ENCODE data around the gene HRH3.

DNA sequence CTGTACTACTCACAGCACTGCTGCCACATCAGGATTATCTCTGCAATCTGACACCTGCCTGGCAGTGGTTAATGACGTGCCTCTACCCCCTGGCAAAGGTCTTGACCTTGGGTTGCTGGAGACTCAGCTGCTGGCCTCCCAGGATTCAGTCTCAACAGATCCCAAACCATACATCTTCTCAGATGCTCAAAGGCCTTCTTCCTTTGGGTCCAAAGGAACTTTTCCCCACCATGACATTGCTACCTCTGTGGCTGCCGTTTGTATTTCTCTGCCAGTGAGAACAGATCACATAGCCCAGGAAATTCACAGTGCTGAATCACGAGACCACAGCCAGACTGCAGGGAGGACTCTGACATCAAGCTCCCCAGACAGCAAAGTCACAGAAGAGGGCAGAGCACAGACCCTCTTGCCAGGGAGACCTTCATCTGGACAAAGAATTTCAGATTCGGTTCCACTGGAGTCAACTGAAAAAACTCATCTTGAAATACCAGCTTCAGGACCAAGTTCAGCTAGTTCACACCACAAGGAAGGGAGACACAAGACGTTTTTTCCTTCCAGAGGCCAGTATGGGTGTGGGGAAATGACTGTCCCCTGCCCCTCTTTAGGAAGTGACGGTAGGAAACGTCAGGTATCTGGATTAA lies 46.4 kb upstream of the EDN3 start:
- RRBS = no CpG with 5 or more reads among the region's 7 CpGs

DNA sequence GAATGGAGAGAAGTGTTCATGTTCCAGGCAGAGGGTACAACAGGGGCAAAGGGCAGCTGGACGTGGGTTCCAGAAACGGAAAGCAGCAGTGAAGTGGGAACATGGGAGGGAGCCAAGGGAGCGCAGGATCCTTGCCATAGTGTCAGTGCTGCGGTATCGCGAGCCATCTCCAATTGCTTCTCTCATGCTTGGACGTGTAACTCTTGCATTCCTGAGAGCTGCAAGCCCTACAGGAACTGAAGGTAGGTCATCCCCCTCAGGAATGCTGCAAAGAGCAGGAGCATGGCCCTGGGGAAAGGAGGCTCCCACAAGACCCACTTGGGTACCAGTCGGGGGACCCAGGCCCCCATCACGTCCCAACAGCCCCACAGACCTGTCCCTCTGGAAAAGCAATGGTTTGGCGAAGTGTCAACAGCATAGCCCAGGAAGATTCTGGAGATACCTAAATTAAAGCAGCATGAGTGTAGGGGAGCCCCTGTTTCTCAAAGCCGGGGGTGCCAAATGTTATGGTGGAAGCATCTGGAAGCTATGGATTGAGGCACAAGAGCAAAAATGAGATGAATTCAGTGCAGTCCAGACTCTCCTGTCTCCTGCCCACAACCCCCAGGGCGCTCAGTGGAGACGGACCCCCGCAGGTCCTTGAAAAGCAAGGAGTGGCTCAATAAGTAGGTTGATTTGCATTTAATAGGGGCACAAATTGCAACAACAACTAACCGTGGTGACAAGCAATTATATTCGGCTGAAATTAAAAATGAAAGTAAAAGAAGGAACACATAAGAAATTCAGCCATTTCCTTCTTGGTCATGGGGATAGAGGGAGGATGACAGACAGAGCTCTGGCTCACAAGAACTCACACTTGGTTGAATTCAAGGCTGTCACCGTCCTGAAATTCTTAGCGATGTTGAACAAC lies 128.6 kb downstream of the EDN3 start:
- RRBS = no CpG with 5 or more reads among the region's 18 CpGs

GRCh38 chr20:59515155-59515504 lies 89.2 kb upstream of the PHACTR3 start:
- RRBS = no CpG with 5 or more reads among the region's 14 CpGs

GRCh38 chr20:59826202-59826501 lies 107.3 kb downstream of the SYCP2 start:
- RRBS = no CpG with 5 or more reads among the region's 4 CpGs

GRCh38 chr20:59826502-59827478 lies 106.6 kb downstream of the SYCP2 start:
- RRBS = 92% methylated on average over 2 of the region's 13 CpGs

DNA sequence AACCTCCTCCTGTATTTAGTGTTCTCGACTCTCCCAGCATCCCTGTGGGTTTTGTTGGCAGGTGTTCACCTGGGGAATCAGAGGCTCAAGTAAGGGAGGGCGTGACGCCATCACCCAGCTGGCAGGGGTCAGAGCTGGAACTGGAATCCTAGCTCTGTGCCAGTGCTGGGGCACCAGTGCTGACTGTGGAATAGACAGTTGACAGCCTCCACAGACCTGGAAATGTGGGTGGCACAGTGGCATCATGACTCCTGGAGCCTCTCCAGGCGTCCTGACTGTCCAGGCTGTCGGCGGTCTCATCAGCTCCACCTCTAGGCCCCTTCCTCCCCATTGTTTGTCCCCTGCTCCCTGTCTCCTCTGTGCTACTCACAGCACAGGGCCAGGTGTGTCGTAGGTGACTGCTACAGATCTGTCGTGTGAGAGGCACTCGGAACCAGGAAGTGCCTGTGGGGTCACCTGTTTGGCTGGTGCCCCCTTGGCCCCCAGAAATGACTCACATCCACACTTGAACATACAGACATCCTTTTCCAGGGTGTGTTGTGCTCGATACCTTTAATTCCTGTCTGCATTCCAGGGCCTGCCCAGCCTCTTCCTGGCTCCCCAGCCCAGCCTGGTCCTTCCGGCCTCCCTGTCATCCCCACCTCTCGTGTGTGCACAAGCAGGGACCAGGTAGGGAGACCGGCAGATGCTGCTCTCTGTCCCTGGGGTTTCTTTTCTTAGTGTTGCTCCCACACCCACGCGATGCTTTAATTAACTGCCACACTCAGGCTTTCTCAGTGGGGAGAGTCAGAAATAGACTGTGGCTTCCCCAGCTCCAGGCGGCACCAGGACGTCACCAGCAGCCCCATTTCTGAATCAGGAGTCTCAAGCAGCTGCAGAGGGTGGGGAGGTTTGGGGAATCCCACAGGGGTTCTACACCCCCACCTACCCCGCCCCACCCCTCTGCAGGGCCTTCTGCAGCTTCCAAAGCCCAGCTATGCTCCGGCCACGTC lies 102.4 kb downstream of the SYCP2 start:
- RRBS = 92% methylated on average over 2 of the region's 20 CpGs

DNA sequence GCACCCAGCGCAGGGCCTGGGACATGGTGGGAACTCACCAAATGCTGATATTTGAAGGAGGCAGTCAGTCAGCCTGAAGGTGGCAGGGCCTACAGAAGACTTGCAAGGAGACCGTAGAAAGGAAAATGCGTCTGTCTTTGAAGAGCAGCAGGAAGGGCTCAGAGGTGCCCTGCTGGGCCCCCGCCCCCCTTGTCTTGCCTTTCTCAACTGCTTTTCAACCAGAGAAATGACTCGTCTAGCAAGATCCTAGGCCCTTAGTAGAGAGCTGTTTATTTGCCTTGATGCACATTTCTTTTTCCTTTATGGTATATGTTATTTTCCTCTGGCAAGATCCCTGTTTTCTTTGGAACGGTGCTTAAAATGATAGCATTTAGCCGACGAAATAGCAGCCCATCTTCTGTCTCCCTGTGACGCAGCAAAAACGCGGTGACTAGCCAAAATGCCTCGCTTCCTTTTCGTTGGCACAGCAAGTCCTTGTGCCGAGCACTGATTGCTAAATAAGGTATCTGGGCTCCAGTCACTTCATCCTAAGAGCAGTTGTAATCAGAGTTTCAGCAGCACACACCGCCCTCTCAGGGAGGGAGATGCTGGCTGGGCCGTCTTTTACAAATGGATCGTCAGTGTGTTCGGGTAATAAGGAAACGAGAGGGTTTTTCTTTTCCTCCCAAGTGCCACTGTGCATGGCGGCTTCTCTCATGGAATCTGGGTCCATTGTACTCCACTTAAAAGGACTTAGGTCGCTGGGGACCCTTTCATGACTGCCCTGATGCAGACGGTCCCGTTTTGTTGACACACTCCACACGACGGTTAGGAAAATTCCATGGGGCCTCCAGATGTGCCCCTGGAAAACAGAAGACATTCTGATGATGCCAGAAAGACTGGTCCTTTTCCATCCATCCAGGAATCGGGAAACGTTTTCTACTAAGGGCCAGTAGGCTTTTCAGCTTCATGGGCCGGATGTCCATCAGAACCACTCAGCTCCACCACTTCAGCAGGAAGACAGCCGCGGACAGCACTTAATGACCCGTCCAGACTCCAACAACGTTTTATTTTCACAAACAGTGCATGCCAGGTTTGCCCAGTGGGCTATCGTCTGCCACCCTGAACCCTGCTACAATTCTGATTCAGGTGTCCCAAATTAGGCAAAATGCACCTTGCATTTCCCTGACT lies 185.3 kb downstream of the CDH4 start:
- RRBS = no CpG with 5 or more reads among the region's 33 CpGs

DNA sequence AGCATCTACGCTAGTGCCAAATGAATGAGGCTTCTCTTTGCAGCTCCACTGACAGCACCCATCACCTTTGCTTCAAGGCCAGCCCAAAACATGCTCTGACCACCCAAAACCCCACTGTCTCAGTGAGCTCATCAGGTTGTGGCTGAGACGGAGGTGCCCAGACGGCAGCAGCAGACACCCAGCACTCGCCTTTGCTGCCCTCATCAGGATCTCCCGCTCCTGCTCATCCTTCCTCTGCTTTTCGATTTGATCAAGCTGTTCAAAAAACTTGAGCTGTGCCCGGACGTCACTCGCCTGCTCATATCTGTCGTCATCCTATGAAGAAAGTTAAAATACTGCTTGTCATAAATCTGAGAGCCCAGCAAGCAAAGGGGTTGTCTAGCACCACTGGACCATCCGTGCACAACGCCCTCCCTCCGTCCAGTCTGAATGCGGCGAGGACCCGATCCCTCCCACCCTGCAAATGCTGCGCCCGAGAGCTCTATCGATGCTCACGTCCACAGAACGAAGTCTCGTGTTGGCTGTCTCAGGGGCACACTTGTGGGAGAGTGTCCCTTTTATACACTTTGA lies 66.8 kb downstream of the TAF4 start:
- RRBS = no CpG with 5 or more reads among the region's 22 CpGs

- RRBS = 18% methylated on average over 2 of the region's 11 CpGs
Measured at GRCh38 chr20:62042880-62043449, 22.7 kb downstream of the TAF4 start.

- RRBS = 78% methylated on average over 5 of the region's 13 CpGs
Measured at GRCh38 chr20:62097003-62097353, 25.3 kb upstream of the LSM14B start.

- RRBS = no CpG with 5 or more reads among the region's 7 CpGs
Measured at GRCh38 chr20:62129675-62130063, 7.4 kb downstream of the LSM14B start.

- RRBS = 96% methylated on average over 3 of the region's 21 CpGs
Measured at GRCh38 chr20:62134076-62135196, 8.8 kb downstream of the PSMA7 start.

- RRBS = no CpG with 5 or more reads among the region's 10 CpGs
Measured at GRCh38 chr20:62135542-62136388, 7.4 kb downstream of the PSMA7 start.

DNA sequence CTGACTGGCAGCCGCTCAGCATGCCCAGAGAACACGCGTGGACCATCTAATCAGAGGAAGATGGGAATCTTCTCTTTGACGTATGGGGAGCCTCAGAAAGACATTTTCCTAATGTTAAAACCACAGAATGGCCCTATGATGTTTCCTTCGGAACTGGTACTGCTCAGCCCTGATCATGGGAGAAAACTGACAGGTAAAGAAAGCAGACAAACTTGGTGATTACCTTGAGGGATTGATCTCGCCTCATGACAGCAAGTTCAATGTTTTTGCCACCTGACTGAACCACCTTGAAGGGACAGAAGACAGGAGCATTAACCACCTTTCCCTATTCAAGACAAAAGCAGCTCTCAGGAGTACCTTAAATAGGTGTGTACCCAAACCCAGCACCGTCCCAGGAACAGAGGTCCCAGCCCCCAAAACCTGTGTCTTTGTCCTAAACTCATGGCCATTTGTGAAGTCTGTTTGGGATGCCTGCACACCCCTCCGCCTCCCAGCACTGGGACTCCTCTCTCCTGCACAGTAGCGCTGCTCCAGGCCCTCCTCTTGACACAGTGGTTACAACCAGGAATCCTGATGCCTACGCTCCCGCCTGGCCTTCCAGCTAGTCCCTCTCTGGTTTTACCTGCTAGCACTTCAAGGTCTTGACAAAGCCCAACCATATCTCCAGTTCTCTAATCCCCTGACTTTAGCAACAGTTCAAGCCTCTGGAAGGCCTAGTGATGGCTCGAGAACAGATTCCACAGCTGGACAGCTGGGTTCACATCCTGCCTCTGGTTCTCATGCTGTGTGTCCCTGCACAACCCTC lies 5.9 kb downstream of the PSMA7 start:
- RRBS = no CpG with 5 or more reads among the region's 12 CpGs

GRCh38 chr20:62195605-62196053 lies 12.8 kb downstream of the MTG2 start:
- RRBS = no CpG with 5 or more reads among the region's 11 CpGs

DNA sequence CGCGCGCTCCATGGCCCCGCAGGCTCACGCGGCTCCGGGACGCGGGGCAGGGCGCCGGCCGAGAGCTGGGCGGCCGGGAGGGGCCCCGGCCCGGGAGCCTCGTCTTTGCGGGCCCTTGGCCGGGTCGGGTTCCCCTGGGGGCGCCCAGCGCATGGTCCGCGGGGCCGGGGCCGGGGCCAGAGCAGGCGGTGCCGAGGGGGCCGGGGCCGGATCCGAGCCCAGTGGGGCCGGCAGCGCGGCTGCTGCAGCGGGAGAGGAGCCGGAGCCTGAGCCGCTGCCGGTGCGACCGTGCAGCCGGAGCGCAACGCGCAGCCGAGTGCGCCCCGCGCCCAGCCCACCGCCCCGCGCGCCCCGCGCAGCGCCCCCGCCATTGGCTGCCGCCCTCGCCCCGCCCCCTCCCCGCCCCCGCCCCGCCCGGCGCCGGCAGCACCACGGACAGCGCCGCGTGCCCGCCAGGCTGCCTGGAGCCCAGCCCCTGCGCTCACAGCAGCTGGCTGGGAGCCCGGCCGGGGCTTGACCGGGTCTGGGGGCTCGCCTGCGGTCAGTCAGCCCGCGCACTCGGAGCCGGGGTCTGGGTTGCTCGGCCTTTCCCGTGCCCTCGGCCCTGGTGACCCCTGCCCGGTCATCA lies at the start of gene HRH3:
Gene HRH3 (minus strand): TSS at position 320 of the 628 bp plus-strand sequence.
- RRBS = 6% methylated on average over 26 of the region's 84 CpGs

DNA sequence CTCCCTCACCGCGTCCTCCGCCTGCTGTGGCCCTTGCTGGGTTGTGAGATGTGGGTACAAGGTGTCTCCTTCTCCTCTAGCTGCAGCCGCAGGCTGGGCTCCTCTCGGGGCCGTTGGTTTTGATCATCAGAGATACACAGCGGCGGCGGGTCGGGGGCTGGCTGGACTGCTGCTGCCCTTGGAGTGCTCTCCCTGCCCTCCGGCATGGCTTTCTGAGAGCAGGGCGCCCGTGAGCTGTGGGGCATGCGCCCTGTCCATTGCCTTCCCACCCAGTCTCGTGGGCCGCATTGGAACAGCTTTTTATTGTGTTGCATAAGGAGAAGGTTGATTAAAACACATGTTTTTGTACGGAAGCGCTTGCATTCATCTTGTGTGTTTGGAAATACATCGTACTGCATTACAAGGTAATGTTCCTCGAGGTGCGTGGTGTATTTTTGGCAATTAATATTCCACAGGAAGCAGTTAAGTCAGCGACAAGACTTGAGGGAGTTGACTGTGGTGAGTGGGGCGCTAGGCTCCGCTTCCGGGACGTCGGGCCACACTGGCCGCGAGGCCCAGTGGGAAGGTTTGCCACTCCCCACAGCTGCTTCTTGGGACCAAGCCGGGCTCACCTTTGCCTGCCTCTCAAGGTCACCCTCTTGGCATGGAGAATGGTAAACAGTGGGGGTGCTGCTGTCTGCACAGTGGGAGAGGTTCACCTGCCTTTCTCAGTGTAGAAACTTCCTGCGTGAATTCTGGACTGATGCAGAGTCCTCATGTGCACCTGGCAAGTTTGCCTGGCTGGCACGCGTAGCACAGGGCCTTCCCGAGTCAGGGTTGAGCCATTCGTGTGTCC lies 6.1 kb downstream of the OSBPL2 start:
- RRBS = 44% methylated on average over 6 of the region's 35 CpGs

DNA sequence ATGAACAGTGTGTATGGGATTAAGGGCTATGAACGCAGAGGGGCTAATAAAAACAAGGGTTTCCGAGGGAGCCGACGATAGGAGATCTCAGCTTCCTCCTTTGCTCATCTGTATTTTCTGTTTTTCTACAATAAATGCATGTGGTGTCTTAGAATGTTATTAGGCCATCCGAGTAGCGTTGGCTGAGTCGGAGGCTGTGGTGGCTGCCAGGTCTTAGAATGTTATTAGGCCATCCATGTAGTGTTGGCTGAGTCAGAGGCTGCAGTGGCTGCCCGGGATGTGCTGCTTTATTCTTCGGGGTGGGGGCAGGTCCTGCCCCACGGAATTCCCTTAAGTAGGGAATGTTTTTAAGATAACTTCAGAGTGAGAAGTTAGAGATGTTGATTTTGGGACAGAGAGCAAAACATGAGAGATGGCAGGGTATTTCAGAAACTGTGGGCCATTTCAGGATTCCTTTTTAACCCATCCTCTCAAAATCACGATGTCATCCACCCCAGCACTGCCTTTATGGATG lies 20.2 kb downstream of the OSBPL2 start:
- RRBS = no CpG with 5 or more reads among the region's 11 CpGs

DNA sequence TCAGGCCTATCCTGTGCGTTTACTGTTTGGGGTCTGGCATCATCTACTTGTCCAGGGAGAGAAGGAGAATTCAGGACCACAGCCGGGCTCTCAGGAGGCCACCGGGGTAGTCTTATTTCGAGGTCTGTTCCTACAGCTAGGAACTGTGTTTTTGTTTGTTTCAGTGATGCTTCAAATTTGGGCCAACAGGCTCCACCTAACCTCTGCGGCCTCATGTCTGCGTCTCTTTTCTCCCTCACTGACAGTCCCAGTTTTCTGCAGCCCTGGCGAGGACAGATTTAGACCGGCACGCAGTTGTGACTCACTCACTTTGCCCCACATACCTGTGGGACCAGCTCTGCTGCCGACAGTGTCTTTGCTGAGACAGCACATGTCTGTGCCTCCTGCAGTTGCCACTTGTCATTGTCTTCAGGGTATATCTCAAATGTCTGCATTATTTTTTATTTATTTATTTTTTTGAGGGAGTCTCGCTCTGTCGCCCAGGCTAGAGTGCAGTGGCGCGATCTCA lies 29.2 kb downstream of the OSBPL2 start:
- RRBS = 100% methylated on average over 1 of the region's 14 CpGs

Data from NB4 (cell line).